Cardiac septum (tissue), 1 donor: ENCODE measurements around the genes PCDHA9, PCDHA10, PCDHB2, PCDHB9, PCDHB14 and SLC25A2.

DNA sequence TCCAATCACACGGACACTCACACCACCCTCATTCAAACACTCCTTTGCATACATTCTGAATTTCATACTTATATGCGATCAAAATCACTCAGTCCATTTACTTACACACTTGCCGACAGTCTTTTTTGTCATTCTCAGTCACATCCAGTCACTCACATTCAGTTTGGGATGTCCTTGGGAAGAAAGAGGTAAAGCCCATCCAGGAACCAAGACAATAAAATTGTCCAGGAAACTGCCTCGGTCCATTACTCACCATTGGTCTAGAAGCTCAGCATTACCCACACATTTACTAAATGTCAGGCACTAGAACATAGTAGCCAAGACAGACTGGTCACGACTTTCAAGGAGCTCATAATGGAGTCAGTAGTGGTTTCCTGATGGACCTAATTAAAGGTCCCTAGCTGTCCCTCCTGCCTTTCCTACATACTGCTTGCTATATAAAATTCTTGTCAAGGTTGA lies 589 bp downstream of the SLC35A4 start:
- PRO-cap: no peak

GRCh38 chr5:140658711-140659183 lies 6.0 kb upstream of the WDR55 start:
- PRO-cap: no peak

DNA sequence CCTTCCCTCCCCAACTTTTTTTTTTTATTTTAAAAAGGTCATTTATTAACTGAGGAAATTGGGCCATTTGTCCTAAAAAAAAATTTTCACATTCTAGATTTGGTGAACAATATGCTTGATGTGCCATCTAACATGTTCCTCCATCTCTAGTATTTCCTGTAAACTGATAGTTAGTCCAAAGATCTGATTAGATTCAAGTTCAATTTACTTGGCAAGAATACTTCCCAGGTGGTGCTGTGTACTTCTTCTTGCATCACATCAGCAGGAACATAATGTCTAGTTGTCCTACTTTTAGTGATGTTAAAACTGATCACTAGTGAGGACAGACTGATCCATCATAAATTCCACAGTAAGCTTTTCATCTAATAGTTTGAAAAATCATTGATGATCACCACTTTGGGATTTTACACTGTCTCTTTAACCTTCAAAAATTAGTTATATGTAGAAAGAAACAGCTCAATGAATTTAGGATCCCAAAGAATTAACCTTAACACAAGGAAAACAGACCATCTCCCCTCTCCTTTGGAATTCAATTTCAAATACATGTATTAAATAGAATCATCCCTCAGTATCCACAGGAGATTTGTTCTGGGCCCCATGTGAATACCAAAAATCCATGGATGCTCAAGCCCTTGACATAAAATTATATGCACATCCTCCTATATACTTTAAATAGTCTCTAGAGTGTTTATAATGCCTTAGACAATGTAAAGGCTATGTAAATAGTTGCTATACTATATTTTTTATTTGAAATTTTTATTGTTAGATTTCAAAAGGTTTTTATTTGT lies 2.3 kb downstream of the HARS1 start:
- PRO-cap: no peak

DNA sequence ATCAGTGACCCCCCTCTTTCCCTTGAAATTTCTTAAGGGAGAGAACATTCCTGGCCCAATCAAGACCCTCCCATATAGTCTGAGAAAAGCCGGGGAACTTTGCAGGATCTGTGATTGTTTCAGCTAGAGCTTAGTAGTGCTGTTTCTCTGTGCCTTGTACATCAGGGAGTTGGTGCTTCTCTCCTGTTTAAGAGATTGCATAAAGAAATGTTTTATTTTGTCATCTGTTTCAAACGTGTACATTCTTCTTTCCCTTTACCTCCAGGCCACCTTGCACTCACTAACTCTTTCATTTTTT lies 950 bp downstream of the ZMAT2 start:
- PRO-cap: no peak

- PRO-cap: no peak
These were observed at the start of gene PCDHA9 for GRCh38 chr5:140848207-140848855. TSS of gene PCDHA9 (plus strand) at chr5:140848382.

- PRO-cap: no peak
These were observed at the start of gene PCDHA10 for GRCh38 chr5:140855581-140856891. TSS of gene PCDHA10 (plus strand) at chr5:140855897.

DNA sequence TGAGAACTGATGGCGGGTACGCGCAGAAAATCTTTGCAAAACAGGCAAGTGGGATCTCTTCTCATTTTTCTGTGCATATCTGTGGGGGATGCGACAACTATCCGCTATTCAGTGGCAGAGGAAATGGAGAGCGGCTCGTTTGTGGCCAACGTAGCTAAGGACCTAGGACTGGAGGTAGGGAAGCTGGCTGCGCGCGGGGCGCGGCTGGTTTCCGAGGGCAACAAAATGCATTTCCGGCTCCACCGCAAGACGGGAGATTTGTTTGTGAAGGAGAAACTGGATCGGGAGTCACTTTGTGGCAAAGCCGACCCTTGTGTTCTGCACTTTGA lies 252 bp downstream of the PCDHB1 start:
- PRO-cap: no peak

- PRO-cap: bidirectional peak, plus-strand start at chr5:141094635, minus-strand start at chr5:141094626
These were observed at the start of gene PCDHB2 for GRCh38 chr5:141094443-141095269. TSS of gene PCDHB2 (plus strand) at chr5:141094615.

DNA sequence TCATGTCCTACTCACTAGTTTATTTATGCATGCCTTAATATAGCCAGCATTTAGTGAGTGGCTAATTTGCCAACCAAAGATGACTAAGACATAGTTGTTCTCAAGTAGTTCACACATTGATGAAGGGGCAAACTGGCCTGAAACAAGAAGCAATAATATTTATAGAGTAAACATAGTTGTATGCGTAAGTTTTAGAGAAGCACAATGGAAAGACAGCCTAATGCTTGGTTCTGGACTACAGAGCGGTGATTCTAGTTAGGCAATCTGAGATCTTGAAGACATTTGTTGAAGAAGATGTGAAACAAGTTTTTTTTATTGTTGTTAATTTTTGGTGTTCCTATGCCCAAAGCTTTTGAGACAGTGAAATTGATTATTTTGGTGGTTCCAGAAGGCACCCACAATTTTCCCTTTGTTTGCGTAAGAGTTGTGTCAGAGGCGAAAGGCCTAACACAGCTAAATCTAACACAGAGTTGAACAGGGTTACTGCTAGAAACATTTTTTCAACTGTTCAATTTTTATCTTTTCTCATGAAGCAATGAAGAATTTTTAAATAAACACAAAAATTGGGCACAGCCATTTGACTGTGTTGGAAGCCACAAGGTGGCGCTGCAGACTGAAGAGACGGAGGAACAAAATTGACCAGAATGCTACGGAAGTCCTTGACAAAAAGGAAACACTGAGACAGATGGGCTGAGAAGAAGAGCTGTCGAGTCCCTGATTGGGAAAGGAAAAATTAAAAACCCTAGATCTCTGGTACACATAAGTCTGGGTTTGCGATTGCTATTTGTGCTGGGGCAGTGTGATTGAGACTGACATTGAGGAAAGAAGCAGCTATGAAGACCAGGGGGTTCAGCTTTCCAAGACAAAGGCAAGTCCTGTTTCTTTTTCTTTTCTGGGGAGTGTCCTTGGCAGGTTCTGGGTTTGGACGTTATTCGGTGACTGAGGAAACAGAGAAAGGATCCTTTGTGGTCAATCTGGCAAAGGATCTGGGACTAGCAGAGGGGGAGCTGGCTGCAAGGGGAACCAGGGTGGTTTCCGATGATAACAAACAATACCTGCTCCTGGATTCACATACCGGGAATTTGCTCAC lies at the start of gene PCDHB9:
PCDHB9 (plus strand) TSS at position 676 of the 1,090 bp plus-strand sequence.
- PRO-cap: no peak

DNA sequence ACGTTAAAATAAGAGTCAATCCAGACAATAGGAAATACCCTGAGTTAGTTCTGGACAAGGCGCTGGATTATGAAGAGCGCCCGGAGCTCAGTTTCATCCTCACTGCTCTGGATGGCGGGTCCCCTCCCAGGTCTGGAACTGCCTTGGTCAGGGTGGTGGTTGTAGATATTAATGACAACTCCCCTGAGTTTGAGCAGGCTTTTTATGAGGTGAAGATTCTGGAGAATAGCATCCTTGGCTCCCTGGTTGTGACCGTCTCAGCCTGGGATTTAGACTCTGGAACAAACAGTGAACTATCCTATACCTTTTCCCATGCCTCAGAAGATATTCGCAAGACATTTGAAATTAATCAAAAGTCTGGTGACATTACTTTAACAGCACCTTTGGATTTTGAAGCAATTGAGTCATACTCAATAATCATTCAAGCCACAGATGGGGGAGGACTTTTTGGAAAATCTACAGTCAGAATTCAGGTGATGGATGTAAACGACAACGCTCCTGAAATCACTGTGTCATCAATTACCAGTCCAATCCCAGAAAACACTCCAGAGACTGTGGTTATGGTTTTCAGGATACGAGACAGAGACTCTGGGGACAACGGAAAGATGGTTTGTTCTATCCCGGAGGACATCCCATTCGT lies 1.0 kb downstream of the PCDHB12 start:
- PRO-cap: no peak

GRCh38 chr5:141223067-141223749 lies at the start of gene PCDHB14:
TSS of gene PCDHB14 (plus strand) at chr5:141223343.
- PRO-cap: no peak

DNA sequence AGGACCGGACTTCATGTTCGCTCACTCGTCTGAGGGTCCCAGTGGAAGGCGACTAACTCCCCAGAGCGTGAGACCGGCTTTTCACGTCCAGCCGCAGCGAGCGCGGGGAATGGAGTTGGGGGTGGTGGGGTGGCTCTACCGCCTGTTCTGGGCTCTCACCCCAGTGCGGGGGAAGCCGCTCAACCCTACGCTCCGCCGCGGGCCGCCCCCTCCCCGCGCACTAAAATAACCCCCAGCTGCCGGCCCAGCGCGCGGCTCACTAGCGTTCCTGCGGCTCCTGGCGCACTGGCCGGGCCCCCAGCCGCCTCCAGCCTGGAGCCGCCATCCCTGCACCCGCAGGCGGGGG lies at the start of gene SLC25A2:
SLC25A2 (minus strand) TSS at position 199 of the 346 bp plus-strand sequence.
- PRO-cap: no peak

DNA sequence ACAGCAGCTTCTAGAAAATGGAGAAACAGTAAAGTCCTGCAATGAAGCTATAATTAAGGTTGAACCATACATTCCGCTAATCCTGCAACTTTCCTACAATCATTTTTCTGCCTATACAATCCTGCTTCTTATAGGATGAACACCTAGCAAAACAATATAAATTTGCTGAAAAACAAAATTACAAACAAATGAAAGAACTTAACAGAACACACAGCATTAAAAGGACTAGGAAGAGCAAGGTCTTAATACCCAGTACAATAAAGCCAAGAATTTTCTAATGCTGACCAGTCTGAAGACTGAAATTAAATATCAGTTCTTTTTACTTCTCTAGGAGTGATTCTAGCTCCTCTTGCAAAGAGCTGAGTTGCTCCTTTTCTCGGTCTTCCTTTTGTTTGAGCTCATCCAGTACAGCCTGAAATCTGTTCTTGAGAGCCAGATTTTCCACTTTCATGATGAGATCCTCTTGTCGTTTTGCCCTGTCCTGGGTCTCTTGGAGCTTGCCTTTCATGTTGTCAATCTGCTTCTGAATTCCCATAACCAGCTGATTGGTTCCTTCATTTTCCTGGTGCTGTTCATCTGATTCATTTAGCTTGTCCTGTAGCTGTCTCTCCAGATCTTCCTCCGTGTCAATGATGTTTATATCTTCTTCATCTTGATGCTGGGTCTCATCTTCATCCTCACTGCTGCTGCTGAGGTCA lies 1.8 kb downstream of the TAF7 start:
- PRO-cap: no peak

GRCh38 chr5:141370465-141370664 lies 323 bp downstream of the PCDHGB3 start:
- PRO-cap: no peak

DNA sequence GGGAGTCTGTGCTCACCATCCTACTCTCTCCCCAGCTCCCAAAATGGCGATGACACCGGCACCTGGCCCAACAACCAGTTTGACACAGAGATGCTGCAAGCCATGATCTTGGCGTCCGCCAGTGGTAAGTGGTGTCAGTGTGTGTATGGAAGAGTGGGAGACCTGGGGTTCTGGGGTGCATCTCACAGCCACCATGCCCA lies 16.4 kb downstream of the PCDHGC5 start:
- PRO-cap: no peak

DNA sequence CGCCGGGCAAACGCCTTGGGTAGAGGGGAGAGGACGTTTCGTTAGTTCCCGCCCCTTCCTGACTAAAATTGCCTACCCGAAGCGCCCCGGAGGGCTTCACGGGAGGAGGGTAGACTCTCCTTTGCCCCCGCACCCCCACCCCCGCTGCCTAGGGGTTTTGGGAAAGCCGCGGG lies 24.4 kb downstream of the PCDHGC5 start:
- PRO-cap: bidirectional peak, plus-strand start at position 65 of the sequence, minus-strand start outside the sequence

GRCh38 chr5:141521057-141521869 lies 32.4 kb downstream of the PCDHGC5 start:
- PRO-cap: bidirectional peak, plus-strand start at chr5:141521526, minus-strand start at chr5:141521326; unidirectional peak, plus-strand start at chr5:141521720

- PRO-cap: no peak
These were observed 36.0 kb downstream of the PCDHGC5 start for GRCh38 chr5:141524525-141525669.

- PRO-cap: no peak
These were observed 37.2 kb downstream of the PCDHGC5 start for GRCh38 chr5:141525670-141526843.

DNA sequence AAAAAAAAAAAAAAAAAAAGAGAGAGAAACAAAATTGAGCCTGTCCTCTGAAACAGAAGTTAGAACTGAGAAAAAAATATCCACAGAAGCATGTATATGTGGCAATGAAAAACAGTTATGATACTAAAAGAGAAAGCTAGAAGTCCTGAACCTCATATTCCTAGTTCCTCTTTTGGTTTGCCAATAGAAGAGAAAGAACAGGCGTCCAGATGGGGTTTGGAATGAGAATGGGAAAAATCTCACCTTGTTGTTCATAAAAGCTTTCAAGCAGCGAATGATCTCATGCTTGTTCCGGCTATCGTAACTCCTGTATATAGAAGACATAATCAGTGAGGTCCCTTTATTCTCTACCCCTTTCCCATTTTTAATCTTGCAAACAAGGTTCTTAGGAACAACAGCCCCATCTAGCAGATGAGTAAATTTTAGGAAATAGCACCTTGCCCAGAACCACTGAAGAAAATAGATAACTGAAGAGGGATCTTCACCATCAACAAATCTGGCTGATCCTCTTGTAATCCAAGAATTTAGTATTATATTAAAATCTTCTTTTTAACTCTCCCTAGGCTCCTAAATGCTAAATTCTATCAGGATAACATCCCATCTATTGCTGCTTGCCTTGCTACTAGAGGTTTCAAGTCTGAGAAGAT lies 36.6 kb downstream of the DIAPH1 start:
- PRO-cap: no peak